HTERT-HM (cell line): ENCODE measurements around a stretch of chr9.

DNA sequence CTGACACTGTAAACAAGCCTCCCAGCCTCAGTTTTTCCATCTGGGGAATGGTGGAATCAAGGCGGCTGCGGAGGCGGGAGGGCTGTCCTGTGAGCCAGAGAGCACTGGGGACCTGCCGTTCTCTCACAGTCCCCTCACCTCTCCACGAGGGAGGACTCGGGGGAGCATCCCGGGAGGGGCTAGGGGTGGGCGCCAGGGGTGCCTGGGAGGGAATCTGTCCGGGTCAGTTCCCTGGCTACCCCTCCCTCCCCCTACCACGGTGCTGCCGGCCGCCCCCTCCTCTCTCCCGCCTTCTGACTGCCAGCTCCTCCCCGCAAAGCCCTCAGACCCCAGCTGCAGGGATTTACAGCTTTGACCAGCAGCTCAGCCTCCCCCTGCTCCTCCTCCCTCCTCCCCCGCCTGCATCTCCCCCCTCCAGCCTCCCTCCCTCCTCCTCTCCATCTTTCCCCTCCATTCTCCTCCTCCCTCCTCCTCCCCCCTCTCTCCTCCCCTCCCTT lies 160.9 kb downstream of the C9orf50 start:
- RRBS, result 3% methylated on average over 5 of the region's 15 CpGs

- RRBS, result 1% methylated on average over 19 of the region's 48 CpGs
These were observed 137.5 kb downstream of the C9orf50 start for GRCh38 chr9:129483126-129483979.

- RRBS, result no CpG with 5 or more reads among the region's 19 CpGs
These were observed 124.9 kb downstream of the C9orf50 start for GRCh38 chr9:129496058-129496325.

DNA sequence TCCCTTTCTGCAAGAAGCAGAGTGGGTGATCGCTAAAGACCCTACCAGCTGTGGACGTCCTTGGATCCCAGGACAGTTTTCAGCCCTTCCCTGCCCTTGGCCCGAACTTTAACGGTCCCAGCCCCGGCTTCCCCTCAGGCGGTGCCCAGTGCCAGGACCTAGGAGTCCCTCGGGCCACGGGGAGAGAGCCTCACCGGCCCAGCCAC lies 124.7 kb downstream of the C9orf50 start:
- RRBS, result 3% methylated on average over 5 of the region's 9 CpGs

GRCh38 chr9:129558607-129559597 lies 62.0 kb downstream of the C9orf50 start:
- RRBS, result no CpG with 5 or more reads among the region's 17 CpGs

DNA sequence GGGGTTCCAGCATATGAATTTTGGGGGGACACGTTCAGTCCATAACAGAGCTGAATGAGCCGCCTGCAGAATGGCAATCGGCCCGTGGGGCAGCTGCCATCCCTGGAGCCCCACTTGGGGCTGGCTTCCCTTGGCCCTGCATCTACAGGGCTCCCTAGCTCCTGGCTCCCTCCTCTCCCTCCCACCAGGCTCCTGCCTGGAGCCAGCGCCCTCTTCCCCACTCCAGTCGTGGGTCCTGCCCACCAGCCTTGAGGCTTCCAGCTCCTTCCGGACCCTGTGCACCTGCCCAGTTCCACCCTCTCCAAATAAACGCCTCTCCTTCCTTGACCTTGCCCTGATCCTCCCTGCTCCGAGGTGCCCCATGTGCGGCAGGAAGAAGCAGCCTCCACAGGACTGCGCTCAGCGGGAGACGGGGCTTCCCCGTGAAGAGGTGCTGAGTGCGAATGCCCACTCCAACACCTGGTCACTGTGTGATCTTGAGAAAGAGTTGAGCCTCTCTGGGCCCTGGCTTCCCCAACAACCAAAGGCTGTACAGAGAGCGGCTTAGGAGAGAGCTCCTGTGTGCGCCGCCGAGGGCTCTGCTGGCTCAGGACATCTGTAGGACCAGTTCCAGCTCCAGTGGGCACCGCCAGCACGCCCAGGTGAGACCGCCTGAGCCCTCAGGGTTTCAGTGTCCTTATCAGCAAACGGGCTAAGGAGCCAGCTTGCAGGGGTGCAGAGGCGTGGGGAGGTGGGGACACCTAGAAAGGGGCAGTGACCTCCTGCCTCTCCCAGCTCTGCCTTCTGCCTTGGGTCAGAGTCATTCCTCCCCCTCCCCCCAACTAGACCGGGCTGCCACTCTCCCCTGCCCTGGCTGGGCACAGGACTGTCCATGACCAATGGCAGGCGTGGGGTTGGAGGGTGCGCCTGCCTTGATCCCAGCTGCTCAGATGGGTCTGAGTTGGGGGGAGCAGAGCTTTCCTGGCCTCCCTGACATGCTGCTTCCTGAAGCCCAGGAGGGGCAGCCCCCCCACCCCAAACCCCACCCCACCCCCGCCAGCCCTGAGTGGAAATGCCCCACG lies 12.0 kb downstream of the C9orf50 start:
- RRBS, result no CpG with 5 or more reads among the region's 29 CpGs

GRCh38 chr9:129632960-129633973 lies 7.3 kb downstream of the NTMT1 start:
- RRBS, result no CpG with 5 or more reads among the region's 13 CpGs

DNA sequence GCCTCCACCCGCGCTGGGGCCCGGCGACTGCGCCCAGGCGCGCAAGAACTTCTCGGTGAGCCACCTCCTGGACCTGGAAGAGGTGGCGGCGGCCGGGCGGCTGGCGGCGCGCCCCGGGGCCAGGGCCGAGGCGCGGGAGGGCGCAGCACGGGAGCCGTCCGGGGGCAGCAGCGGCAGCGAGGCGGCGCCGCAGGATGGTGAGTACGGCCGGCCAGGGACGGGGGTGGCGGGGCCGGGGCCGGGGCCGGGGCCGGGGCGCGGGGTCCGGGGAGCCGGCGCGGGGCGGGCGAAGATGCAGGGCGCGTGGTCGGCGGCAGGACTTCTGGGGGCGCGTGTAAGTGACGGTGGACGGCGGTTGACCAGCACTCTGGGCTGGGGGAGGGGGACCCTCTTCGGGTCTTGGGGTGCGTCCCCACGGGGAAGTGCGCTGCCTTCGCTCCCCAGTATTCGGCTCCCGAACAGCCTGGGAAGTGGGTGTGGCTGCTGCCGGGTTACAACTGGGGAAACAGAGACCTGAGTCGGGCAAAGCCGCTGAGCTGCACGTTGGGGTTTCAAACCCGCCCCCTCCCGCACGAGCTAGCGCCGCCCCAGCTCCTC lies 581 bp downstream of the PRRX2 start:
- RRBS, result 2% methylated on average over 26 of the region's 69 CpGs

GRCh38 chr9:129725918-129726121 lies 27.0 kb downstream of the PTGES start:
- RRBS, result no CpG with 5 or more reads among the region's 8 CpGs

- RRBS, result 24% methylated on average over 15 of the region's 25 CpGs
These were observed 868 bp downstream of the PTGES start for GRCh38 chr9:129751788-129752559.

GRCh38 chr9:129805672-129806464 lies 2.9 kb downstream of the TOR1B start:
- RRBS, result no CpG with 5 or more reads among the region's 6 CpGs

DNA sequence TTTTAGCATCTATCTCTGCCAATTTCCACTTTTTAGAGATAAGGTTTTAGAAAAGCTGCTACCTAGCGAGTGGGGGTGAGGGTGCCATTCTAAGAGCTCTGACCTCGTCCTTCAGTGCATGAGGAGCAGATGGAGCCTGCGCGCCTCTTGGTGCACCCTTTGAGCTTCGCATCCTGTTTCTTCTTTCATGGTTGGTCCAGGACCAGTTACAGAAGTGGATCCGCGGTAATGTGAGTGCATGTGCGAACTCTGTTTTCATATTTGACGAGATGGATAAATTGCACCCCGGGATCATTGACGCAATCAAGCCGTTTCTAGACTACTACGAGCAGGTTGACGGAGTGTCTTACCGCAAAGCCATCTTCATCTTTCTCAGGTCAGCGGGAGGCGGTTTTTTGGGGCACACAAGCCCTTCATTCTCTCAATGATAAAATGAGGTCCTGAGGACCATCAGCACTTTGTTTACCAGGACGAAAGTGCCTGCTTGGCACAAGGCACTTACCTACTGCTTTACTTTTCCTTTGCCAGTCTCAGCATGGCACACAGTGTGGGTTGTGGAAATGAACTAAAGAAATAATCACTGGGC lies 4.1 kb downstream of the TOR1B start:
- RRBS, result no CpG with 5 or more reads among the region's 18 CpGs

DNA sequence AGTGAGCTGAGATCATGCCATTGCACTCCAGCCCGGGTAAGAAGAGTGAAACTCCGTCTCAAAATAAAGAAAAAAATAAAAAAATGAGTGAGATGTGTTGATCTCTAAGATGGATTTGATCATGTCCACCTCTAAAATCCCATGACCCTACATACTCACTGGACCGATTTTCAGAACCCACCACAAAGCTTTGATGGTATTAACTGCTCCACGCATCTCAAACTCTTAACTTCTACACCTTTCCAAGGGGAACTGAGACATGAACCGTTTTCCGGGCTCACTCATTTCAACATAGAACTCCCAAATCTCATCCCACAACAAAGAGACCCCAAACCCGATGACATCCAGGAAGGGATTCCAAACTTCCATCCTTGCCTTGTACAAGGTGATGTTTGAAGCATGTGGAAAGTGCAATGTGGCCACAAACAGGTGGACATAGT lies 1.7 kb downstream of the TOR1A start:
- RRBS, result no CpG with 5 or more reads among the region's 7 CpGs

GRCh38 chr9:129883064-129883426 lies 47.8 kb downstream of the USP20 start:
- RRBS, result no CpG with 5 or more reads among the region's 10 CpGs

DNA sequence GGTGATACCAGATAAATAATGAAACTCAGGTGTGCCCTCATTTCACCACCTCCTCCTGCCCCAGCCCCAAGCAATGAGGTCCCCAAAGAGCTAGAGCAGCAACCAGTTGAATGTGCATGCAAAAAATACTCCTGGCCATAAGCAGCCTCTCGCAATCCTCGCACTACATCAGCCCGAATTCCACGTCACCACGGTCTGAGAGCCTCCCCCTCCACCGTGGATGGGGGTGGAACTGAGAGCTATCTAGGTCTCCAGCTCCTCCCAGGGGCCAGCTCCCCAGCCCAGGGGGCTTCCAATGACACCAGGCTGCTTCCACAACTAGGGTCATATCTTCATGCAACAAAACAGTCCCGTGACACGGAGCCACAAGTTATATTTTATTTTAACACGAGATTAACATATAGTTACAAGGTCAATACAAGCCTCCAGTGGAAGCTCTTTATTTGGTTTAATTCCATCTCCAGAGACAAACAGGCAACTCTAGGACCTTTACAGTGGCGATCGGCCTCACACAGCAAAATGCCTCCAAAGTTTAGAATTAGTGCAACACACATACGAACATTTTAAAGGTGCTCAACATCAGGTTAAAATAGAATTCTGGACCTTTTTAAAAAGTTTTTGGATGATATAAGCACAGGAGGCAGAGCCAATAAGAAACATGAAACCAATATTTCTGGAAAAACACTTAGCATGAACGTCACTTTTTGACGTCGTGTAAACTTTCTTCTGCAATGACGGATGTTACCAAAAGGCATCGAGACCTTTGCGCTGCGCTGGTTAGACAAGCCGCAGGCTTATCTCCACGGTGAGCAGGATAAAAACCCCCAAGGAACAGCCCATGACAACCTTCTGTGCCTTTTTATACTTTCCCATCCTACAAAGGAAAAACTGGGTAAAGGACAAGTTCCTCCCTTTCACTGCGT lies 51.8 kb downstream of the USP20 start:
- RRBS, result no CpG with 5 or more reads among the region's 22 CpGs

GRCh38 chr9:129932614-129933423 lies 97.6 kb downstream of the USP20 start:
- RRBS, result no CpG with 5 or more reads among the region's 9 CpGs

DNA sequence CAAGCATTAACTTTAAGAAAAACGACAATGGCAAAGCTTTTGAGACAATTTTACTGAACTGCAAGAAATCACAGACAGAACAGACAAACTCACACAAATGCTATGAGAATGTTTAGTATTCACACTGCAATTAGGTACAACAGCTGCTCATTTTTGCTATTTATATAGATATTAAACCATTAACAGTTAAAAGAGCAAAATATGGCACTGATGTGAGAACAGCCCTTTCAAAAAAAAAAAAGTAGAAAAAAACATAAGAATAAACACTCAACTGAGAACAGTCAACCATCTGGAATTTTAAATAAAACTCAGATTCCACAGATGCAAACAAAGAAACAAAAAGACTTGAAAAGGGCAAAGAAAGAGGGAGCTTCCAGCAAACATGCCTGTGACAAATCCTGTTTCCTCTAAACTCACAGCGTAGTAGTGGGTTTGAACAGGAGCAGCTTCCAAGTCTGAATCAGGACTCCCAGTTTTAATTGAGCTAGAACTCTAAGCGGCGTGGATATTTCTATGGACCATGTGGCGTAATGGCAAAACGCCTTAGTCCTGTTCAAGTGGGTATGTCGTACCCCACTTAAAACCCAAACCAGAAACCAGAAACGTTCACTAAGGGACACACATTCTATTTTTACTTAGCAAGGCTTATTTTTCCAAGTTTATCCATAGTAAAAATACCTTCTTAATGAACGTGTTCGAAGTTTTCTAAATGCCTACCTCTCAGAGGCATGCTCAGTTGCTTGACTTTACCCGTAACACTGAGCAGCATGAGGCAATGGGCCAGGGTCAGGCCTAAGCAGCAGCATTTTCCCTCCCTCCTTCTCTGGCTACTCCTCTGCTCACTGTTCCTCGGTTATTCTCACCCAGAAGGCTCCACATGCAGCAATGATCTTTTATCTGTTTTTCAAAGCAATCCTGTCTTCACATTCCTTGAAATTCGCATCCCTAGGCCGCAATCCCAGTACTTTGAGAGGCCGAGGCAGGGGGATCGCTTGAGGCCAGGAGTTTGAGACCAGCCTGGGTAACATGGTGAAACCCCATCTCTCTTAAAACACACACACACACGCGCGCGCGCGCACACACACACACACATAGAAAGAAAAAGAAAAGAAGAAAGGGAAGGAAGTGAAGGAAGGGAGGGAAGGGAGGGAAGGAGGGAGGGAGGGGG lies 78.0 kb downstream of the FNBP1 start:
- RRBS, result no CpG with 5 or more reads among the region's 22 CpGs

GRCh38 chr9:129995466-129995936 lies 47.5 kb downstream of the FNBP1 start:
- RRBS, result no CpG with 5 or more reads among the region's 2 CpGs

DNA sequence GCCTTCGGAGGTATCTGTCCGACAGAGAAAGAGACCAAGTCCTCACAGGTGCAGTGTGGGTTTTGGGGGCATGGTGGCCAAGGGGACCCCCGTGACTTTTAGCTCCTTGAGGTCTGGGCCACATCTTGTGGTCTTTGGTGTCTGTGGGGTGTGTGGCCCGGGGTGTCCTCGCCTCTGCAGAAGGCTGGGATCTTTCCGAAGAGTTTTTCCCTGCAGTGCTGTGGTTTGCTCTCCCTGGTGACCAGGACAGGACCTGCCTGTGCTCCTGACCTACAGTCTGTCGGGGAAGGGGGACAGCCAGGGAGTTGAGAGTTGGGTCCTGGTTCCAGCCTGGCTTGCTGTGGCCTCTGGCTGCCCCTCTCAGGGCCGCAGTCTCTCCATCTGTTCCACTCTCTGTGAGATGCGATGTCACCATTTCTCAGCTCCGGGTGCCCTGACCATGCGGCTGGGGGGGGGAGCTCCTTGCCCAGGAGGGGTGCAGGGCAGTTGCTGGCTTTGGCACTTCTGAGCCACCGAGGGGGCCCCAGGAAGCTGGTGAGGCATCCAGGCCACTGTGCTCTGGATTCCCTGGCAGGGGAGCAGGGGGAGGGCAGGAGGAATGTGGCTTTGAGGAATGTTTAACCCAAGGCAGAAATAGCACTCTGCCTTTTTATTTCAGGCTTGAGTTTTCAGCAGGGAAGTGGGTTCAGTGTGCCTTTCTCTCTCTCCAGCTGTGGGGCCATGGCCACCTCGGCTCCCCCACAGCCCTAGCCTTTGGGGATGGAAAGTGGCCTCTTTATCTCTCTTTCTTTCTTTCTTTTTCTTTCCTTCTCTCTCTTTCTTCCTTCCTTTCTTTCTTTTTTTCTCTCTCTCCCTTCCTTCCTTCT lies 10.9 kb downstream of the NCS1 start:
- RRBS, result no CpG with 5 or more reads among the region's 13 CpGs

DNA sequence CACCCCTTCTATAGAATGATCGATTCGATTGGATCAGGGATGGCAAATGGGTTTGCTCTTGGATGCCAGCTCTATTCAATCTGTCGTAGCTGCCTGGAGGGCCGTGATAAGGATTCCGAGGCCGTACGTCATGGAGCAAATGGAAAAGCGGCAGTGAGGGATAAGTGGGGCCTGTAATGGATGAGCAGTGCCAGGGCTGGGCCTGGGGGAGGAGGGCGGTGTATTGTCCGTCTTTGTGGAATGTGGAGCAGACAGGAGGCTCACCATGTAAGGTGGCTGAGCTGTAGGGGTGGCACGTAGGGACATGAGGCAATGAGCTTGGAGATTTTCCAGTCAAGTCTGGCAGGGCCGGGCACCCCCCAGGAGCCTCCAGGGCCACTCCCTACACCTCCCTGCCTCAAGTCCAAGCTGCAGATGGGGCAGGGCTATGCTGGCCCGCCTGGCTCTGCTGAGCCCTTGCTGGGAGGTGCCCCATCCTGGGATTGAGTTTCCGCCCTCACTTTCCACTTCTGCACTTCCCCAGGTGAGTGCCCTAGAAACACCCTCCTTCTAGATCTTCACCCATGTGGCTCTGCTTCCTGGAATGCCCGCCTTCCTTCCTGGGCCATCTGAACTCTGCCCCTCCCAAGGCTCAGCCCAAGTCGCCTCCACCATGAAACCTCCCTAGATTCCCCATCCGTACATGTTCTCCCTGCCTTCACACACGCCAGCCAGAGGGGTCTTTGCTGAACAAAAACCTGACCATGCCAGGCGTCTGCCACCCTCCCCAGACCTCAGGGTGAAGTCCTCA lies 29.3 kb downstream of the NCS1 start:
- RRBS, result no CpG with 5 or more reads among the region's 19 CpGs